Placental epithelial cell (primary cell): Measurements from ENCODE around the genes GALNT11, DPP6 and RBM33.

DNA sequence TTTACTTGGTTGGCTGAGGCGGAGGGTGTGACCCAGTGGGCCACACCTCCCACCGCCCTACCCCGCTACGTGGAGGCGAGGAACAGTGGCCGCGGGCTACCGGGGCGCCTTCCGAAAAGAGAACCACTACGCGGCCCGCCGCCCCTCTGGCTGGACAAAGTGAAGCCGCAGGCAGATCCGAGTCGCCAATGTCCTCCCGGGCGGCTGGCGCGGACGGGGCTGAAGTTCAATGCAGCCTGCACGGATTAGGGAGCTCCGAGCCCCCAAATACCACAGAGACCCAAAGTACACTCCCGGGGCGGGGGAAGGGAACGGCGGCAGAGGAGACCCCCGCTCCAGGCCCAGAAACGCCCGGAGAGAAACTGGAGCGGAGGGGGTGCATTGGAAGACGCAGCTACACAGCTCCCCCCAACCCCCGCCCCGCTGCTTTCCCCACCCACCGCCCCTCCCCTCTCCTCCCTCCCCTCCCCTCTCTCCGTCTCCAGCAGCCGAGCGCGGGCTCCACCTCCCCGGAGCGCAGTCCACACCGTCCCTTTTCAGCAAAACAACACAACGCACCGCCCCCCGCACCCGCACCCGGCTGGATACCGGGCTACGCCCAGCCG, 1.2 kb downstream of the PRKAG2 start:
- CAGE, long polyA plus RNA = no peak

DNA sequence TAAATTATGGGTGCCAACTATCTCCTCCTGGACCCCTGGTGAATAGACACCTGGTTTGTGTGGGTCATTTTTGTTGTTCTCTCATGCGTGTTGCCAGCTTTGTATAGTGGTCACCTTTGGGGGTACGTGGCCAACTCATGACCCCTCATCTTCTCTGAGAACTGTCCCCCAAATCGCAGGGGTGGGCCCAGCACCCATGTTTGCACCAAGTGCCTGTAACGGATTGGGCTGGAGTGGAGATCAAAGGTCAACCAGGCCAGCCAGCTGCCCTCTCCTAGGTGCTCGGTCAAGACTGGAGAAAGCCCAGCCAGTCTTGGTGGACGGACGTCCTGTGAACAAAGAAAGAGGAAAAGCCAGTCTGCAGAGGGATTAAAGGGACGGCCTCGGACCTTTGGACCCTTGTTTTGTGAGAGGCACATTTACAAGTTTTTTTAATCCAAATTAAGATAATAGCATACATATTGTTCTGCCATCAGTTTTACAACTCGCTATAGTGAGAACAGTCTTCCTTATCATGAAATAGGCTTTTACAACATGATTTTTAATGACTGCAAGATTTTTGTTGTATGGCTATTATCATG, 31.8 kb upstream of the GALNTL5 start:
- CAGE, long polyA plus RNA = no peak

DNA sequence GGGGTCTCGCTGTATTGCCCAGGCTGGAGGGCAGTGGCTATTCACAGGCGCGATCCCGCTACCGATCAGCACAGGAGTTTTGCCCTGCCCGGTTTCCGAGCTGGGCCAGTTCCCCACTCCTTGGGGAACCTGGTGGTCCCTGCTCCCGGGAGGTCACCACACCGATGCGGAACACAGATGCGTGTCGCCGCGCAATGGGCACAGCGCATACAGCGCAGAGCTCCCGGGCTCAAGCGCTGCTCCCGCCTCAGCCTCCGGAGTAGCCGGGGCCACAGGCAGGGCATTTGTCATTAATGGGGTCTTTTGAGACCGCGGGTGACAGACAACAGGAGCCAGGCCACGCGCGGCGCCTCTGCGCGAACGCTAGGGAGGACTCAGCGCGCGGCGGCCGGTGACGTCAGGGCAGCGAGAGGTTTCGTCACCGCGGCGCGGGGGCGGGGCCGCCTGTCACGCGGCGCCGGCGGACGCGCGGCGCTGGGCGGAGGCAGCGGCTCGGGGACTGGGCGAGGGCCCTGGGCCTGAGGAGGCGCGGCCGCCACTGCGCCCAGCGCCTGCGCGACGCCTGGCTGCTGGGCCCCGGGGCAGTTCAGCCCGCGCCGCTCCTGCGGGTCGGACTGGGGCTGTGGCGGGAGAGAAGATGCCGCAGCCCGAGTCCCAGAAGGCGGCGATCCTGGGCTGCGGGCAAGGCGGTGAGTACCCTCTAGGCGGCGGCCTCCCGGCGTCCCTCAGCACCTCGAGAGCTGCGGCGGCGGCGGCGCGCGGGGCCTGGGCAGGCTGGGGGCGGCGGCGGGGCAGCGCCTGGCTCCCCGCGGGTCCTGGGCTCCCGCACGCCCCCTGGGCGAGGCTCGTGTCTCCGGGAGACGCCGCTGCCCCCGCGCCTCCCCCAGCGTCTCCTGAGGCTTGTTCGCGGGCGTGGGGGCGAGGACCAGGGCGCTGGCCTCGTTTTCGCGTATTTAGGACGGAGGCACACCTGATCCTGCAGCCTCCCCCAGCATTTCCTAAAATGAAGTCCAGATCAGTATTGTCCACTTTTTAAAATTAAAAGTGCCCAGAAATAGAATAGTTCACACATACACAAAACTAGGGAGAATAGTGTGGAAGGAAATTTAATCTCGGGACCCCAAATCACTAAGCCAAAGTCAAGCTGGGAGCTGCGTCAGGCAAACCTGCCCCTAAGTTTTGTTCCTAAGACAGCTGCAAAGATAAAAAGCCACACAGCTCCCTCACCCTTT, at the start of gene GALNT11:
GALNT11 (plus strand) TSS at position 479 of the 1,232 bp plus-strand sequence.
- CAGE, long polyA plus RNA = no peak

- CAGE, long polyA plus RNA = no peak
Observed at GRCh38 chr7:152181095-152181659, 155.7 kb downstream of the GALNT11 start.

DNA sequence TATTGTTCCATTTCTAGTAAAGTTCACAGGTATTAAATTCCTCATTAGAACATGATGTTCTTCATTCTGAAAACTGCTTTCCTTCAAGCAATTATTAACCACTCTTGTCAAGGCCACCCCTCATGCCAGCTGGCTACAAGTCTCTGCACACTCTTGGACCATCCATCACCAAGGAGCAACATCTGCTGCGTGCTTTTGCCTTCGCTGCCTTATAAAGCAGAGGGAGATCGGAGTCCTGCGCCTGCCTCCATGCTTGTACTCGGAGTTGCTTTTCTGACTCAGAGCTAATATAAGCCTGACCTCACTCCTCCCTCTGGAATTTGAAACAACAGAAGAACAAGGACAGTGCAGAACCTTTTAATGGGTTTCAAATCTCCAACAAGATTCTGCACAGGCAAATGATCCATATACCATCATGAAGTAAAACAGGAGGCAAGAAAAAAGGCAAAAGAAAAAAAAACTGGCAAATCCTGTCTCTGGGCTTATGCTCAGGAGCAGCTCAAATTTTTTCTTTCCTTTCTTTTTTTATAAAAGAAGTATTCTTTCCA, 529.8 kb upstream of the DPP6 start:
- CAGE, long polyA plus RNA = no peak

- CAGE, long polyA plus RNA = no peak
Observed at GRCh38 chr7:153928585-153929207, 123.5 kb upstream of the DPP6 start.

DNA sequence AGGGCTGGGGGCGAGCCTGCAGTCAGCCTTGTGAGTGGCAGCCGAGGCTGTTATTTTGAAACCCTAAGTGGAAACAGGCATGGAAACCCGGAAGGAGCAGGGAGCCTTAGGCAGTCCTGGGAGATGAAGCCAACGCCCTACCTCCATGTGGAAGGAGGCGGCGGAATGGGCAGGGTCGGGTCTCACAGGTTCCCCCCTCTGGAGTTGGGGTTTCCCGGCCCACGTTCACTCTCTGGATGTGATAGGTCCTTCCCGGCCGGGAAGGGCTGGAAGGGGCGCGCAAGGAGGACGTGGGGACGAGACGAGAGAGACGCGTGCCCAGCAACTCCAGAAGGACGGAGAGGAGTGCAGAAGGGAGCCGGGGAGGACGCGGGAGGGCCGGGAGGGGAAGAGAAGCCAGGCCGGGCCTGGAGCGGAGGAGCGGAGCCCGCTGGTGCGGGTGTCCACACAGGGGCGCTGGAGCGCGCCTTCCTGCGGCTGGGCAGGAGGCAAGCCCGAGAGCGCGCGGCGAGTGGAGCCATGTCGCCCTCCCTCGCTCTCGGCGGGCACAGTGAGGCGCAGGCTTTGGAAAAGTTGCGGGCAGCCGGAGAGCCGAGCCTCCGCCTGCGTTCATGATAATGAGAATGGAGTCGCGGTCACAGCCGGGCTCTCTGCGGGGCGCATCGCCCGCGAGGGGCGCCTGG, 987 bp upstream of the DPP6 start:
- CAGE, long polyA plus RNA = no peak

- CAGE, long polyA plus RNA = no peak
Observed at GRCh38 chr7:154051942-154052822, at the start of gene DPP6. DPP6 (plus strand) TSS chr7:154052398.

GRCh38 chr7:154304731-154305485, 252.7 kb downstream of the DPP6 start:
- CAGE, long polyA plus RNA = no peak

GRCh38 chr7:154442927-154443182, 390.7 kb downstream of the DPP6 start:
- CAGE, long polyA plus RNA = no peak

DNA sequence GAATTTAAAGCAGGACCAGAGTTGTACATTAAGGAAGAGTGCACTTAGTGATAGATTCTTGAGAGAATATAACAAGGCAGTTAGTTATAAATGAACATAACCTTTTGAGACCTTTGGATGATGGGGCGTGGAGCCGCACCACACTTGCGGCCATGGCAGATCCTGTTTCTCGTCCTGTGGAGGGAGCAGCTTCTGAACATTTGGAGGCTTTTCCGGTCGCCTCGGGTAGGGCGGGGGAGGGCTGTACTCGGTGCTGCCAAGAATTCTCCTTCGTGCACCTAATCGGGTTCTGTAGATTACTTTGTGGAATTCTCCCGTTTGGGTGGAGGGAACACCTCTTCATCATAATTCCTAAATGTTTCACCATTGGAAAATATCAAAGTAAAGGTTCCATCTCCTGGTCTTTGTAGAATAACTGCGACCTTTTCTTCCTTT, 321.5 kb downstream of the PAXIP1 start:
- CAGE, long polyA plus RNA = no peak

DNA sequence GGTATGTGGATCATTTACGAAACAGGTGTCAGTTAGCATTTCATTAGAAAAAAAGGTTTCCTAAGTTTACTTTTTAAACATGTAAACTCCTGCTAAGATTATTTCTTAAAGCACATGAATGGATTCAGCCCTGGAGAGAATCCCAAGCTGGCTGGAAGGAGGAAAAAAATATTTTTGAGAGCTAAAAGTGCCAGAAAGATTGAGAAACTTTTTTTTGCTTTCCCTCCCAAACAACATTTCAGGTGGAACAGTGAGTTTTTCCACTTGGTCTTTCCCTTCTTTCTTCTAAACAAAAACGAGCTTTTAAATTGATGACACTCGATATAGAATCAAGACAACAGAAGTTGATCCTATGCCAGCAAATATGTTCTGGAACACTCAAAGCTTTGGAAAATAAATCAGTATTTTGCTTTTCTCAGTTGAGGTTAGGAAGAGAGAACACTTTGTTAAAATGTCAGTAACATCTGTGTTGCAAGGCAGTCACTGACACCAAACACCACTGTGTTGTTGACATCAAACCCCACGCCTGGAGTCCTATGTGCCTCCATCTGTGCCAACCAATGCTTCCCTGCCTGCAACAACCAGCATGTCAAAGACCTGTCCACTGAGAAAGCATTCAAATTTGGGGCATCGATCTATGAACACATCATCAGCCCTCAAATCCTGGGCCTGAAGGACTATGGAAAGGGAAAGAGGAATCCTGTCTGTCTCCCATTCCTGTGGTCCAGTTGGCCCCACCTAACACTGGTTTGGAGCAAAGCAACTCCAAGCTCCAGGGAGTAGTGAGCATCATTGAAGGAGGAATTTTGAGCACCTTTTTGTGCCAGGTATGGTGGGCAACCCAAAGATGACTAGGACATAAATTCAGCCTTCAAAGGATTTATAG, 22.8 kb upstream of the INSIG1 start:
- CAGE, long polyA plus RNA = no peak

DNA sequence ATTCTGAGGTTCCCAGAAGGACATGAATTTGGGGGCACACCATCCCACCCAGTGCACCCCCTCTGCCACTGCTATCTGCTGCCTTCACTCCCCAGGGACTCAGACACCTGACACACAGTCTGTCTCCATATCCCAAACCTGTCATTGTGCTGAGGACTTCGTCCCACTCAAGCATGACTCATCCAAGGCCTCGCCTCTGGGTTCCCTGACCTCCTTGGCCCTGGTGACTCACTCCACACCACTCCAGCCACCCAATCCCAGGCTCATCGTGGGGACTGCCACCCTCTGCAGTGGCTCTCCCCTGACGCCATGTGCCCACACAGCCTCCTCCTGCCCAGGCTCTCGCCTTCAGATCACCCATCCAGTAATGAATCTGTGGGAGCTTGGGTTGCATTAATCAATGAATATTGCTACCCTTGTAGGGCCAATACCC, 6.6 kb upstream of the INSIG1 start:
- CAGE, long polyA plus RNA = no peak

DNA sequence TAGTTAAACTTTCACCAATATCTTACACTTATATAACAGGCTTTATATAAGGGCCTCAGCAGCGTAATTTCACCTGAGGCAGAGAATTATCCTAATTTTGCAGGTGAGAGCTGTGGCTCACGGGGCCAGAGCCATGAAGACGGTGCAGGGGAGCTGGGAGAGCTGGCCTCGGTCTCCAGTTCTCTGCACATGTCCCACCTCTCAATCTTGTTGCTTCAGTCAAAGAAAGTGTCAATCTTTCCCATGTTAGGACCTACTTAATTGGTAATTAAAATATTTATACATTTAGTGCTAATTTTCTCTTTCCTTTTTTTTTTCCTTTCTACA, 10.2 kb downstream of the INSIG1 start:
- CAGE, long polyA plus RNA = no peak

GRCh38 chr7:155309123-155309972, 11.7 kb downstream of the INSIG1 start:
- CAGE, long polyA plus RNA = no peak

DNA sequence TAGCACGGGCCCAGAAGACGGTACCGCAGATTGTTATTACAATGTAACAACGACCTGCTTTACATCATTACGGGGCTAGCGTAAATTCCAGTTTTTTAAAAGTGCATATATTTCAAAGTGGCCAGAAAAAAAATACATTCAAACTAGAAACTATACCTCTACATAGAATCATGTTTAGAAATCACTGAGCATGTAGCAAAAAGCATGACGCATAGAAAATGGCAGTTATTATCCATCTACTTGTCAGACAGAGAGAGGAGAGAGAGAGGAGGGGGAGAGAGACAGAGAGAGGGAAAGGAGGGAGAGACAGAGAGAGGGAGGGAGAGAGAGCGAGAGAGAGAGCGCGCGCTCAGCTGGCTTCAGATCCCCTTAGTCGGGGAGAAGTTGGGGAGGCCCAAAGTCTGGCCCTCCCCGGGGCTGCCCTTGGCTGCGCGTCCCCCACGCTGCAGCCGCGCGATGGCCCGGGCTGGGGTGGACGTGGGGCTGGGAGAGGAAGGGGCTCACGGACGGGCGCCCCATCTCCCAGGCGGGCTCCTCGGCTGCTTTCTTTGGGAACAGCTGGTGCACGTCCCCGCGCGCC, 37.1 kb downstream of the CNPY1 start:
- CAGE, long polyA plus RNA = no peak

DNA sequence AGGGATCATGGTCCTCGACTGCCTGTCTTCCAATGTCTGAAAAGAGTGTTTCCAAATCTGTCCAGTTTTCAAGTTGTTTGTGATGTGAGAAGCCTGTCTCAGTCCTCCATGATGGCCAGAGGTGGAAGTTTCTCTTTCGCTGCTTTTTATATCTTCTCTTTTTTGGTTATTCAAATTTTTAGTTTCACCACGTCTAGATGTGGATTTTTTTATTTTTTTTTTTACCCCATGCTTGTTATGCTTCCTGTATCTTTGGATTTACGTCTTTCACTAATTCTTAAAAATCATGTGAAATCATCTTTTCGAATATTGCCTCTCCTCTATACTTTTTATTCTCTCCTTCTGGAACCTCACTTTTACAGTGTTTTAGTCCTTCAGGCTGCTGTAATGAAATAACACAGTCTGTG, 6.0 kb upstream of the RBM33 start:
- CAGE, long polyA plus RNA = no peak

GRCh38 chr7:155643864-155644981, at the start of gene RBM33:
RBM33 (plus strand) TSS chr7:155644661.
- CAGE, long polyA plus RNA = no peak

GRCh38 chr7:155730077-155730771, 82.0 kb downstream of the SHH start:
- CAGE, long polyA plus RNA = no peak

DNA sequence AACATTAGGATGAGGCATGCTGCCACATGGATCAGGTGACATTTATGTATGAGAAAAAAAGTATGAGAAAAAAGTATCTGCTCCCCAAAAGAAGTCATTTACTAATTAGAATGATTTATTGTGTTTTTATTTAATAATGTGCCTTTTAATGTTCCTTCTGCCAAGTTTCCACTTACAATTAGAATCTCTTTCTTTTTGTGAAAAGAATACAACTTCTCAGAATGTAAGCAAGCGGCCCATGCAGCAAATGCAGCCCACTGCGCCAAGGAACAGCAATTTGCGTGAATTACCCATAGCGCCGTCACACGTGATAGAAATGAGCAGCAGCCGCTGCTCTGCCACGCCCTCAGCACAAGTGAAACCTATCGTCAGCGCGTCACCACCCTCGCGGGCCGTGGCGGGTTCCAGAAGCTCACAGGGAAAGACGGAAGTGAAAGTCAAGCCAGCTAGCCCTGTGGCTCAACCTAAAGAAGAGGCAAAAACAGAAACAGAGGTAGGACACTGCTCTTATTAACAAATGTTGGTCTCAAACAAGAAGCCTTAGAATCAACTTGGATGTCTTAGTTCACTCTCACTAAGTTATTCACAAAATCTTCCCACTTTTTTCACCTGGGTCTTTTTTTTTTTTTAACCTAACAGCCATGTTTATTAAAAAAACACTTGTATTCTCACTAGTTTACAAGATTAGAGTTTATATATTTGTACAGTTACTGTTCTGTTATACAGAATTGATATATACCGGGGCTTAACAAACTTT, 70.5 kb downstream of the SHH start:
- CAGE, long polyA plus RNA = no peak